LHCN-M2 (cell line): ENCODE measurements around the genes CEP57 and MTMR2.

DNA sequence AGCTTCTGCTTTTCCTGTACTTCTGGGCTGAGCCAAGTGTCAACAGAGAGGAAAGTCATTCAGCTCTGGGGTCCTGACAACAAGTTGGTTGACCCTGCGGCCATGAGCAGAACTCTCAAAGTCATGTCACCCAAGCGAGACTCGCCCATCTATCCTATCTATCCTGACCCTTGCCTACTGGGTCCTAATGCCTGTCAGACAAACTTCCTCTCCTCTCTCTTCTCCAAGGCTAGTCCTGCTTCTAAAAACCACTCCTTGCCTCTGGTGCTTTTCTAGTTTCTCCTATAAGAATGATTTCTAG, 9.7 kb upstream of the PANX1 start:
- RAMPAGE, long total RNA: no peak

- RAMPAGE, long total RNA: no peak
Measured at GRCh38 chr11:94130585-94131293, 2.1 kb downstream of the PANX1 start.

- RAMPAGE, long total RNA: no peak
Measured at GRCh38 chr11:94200796-94201663, 72.4 kb downstream of the PANX1 start.

- RAMPAGE, long total RNA: no peak
Measured at GRCh38 chr11:94459173-94459676, 34.4 kb downstream of the MRE11 start.

DNA sequence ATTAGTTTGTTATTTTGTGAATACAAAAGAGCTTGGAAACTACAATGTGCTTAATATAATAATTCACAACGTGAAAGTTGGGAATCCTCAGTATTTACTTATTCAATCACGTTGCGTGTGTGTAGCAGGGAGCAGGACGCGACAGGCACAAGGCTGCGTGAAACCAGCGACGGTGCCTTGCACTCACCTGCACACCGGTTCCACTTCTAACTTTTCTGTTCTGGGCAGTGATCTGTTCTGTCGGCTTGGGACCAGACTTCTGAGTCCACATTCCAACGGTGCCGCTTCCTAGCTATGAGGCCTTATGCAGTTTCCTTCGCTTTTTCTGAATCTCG, 392 bp upstream of the C11orf97 start:
- RAMPAGE, long total RNA: no peak

GRCh38 chr11:94657236-94657656, 90.1 kb downstream of the PIWIL4 start:
- RAMPAGE, long total RNA: no peak

DNA sequence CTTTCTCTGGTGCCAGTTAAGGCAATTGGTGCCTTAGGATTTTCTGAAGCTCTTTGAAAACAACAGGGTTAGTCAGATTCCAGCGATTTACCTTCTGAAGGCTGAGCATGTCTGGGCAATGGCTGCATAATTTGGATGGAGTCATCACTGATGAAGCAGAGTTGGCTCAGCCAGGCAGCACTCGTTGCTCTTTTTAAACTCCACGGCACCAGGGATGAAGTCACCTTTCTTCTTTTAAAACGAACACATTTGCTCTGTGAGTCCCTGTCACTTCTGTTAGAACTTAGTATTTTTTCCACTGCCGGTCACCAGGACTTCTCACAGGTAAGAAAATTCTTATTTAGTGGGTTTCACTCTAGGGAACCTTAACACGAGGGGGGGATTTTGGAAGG, 61.9 kb upstream of the AMOTL1 start:
- RAMPAGE, long total RNA: no peak

GRCh38 chr11:94769263-94770273, 1.4 kb downstream of the AMOTL1 start:
- RAMPAGE, long total RNA: no peak

- RAMPAGE, long total RNA: no peak
Measured at GRCh38 chr11:95092696-95093547, 3.3 kb downstream of the ENDOD1 start.

DNA sequence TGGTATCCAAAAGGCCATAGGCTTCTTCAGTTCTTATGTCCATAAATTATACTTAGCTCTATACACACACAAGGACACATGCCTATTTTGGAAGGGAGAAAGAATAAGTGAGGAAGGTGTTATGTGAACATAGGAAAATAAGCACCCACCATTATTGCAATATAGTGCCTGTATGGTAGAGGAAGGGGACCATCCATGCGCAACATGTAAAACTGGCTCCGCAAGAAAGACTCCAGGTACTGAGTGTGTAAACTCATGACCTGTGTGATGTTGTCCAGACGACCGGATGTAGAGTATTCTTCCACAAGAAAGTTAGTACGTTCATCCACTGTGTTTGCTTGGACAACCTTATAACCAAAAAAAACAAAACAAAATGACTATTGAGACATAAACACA, 39.7 kb downstream of the SESN3 start:
- RAMPAGE, long total RNA: no peak

- RAMPAGE, long total RNA: no peak
Measured at GRCh38 chr11:95336844-95338069, 106.3 kb upstream of the SESN3 start.

- RAMPAGE, long total RNA: no peak
Measured at GRCh38 chr11:95590424-95590839, 199.2 kb downstream of the FAM76B start.

- RAMPAGE, long total RNA: no peak
Measured at GRCh38 chr11:95682353-95682692, 107.3 kb downstream of the FAM76B start.

DNA sequence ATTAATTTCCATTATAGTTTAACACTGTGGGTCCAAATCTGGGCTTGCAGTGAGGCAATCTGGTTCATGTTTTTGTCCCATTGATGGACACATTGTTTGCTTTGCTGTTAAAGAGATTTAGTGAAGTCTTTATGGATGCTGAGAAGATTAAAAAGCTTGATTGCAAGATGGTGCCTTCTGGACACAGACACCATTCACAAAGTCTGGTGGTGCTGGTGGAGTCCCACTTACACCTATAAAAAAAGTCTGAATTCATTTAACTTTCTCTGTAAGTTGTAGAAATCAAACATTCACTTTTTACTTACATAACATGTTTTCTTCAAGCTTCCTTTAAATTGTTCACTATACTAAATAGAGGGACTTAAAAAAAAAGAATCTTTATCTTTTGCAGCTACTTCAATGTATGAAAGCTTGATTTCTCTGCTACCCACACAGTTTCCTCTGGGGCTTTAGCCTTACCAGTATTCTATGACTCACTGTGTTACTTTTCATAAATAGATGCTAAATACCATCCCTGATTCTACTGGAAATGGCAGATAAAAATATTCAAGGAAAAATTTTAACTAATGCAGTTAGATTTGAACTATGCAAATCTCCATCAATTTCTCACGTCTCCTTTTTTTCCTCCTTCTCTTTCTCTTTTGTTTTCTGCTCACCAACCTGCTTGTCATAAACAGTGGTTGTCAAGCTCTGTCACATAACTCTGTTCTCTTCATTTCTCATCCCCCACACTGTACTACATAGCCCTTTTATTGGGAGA, 89.8 kb downstream of the FAM76B start:
- RAMPAGE, long total RNA: no peak

DNA sequence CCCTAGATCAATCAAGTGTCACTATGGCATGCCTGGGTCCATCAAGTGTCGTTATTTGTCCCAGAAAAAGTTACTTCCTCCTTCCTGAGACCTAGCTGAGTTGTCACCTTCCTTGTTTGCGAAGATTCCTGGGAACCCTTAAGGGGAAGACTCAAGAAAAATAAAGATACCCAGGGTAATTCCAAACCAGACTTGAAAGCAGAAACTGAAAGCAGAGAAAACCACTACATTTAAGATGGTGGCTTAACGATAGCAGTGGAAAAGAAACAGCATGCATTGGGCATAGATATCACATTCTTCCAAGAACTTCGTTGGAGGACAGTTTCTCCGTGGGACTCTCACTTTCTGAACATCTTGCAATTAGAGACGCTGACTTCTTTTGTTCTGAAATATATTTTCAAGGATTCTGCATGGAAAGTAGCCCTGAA, 89.1 kb downstream of the FAM76B start:
- RAMPAGE, long total RNA: no peak

DNA sequence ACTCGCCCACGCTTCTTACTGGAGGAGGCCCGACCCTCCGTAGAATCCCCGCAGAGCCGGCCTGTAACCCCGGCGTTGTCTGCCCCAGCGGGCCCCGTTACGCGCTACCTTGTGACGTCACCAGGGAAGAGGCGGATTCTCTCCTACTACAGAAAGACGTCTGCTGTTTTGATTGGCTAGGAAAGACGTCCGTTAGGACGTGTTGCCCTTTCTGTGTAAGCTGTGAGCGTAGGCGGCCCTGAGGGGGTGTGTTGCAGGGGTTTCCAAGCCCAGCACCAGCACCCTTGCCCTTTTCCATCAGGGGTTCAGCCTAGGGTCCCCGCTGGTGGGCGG, at the start of gene CEP57:
TSS of gene CEP57 (plus strand) at position 208 of the 333 bp plus-strand sequence.
- RAMPAGE, long total RNA: no peak

DNA sequence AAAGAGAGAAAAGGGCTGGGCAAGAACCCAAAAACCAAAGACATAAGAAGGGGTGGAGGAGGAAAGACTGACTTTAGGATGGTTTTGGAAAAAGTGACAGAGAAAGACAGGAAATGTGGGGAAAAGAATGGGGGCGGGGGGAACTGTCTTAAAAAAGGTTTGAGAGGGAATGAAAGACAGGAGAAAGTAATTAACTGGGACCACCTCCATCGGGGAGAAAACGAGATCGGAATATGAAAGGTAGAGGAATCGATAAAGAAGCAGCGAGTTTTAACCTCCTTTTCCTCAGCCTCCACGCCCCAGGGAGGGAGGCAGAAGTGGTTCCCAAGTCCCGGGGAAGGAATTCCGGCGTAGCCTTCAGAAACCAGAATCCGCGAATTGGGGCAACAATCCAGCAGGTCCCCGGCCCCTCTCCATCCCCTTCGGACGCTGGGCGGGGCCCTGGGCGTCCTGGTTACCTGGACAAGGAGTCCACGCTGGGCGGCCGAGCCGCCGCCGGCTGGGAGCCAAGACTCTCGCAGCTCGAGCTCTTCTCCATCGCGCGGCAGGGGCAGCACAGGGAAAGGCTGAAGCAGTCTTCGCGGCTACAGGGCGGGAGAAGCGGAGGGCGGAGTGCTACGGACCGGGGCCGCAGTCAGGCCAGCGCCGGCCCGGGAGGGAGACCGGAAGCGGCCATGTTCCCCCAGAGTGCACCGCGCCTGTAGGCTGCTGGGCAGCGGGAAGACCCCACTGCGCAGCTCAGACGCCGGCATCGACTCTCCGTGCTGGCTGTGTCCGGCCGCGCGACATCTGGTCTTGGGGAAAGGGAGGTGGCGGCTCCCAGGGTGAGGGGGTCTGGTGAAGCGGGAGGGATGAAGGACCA, at the start of gene MTMR2:
TSS of gene MTMR2 (minus strand) at position 691 of the 862 bp plus-strand sequence.
- RAMPAGE, long total RNA: no peak

DNA sequence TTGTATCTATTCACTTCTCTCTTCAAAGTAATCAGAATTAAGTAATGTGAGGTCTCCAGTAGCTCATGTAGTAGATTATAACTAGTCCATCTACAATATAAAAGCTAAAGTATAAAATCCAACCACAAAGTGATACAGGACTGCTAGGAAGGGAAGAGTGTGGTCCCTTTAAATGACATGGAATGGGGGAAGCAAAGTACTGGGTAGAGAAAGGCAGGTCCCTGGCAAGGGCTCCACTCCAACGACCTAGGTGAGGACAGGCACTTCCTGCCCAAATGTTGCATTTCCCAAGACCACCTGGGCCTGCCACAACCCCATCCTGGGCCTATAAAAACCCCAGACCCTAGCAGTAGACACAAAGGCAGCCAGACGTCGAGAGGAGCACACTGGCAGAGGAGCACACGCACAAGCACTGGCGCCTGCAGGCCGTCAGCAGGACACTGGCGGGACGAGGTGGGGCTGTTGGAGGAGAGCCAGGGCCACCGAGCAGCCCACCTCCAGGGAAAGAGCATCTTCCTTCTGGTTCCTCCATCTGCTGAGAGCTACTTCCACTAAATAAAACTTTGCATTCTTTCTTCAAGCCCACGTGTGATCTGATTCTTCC, 89.5 kb upstream of the MTMR2 start:
- RAMPAGE, long total RNA: no peak

DNA sequence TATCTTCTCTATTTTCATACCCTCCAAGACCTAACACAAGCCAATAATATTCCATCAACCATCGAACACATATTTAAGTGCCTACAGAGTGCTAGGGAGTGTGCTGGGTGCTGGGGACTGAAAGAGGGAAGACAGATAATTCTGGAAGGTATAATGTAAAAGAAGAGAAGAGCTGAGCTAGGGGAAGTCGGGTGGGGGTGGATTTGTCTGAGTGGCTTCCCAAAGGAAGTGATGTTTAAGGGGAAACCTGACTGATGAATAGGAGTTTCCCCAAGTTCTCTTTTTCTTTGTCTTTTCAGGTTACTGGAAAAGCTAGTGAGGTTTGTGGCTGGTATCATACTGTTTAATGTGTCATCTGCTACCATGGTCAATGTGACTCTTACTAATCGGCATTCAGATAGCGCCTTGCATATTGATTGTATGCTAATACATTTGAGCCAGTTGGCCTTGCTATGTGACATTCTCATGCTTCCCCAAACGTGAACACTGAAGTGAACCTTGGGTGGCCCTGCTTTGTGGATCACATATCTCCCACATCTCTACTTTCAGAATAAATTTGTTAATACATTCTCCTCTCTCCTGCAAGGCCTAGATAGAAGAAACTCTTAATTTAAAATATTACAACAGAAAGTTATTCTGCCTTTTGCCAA, 151.7 kb upstream of the MTMR2 start:
- RAMPAGE, long total RNA: no peak

- RAMPAGE, long total RNA: no peak
Measured at GRCh38 chr11:96165416-96166058, 177.5 kb downstream of the MAML2 start.